Cardiac ventricle fibroblast (primary cell): Measurements from ENCODE around the gene TMEM63A.

- RAMPAGE, long total RNA: no peak
These were observed 78.1 kb upstream of the WDR26 start for GRCh38 chr1:224512592-224513180.

GRCh38 chr1:225411807-225412398 is 15.9 kb downstream of the LBR start:
- RAMPAGE, long total RNA: no peak

DNA sequence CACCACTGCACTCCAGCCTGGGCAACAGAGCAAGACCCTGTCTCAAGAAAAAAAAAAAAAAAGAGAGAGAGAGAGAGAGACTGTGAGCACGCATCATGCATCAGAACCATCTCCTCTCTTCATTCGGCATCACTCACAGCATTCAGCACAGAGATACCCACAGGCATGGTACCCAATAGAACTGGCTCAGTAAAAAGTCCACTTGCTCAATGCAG is 11.8 kb downstream of the LBR start:
- RAMPAGE, long total RNA: no peak

DNA sequence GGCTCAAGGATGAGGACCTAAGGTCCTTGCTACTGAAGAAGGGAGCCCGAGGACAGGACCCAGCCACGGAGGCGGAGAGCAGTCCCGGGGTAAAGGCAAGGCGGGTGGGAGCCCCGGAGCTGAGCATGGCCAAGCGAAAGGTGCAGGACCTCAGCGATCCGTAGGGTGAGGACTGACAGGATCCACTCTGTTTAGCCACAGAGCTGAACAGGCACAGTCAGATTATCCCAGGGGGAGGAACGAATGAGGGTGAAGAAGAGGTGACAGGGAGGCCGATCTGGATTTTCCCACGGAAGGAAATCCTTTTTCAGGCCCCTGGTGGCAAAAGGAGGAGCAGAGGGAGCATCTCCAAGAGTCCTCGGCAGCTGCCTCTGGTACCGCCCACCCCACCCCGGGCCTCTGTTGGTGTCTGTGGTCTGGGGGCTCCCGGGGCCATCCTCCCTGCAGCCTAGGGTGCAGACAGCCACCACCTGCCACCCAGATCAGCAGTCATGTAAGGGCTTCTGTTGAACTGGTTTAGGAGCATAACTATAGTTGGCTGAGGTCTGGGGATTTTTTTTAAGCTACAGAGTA is 32.3 kb upstream of the LBR start:
- RAMPAGE, long total RNA: no peak

- RAMPAGE, long total RNA: no peak
These were observed 105.1 kb downstream of the ENAH start for GRCh38 chr1:225547654-225548427.

DNA sequence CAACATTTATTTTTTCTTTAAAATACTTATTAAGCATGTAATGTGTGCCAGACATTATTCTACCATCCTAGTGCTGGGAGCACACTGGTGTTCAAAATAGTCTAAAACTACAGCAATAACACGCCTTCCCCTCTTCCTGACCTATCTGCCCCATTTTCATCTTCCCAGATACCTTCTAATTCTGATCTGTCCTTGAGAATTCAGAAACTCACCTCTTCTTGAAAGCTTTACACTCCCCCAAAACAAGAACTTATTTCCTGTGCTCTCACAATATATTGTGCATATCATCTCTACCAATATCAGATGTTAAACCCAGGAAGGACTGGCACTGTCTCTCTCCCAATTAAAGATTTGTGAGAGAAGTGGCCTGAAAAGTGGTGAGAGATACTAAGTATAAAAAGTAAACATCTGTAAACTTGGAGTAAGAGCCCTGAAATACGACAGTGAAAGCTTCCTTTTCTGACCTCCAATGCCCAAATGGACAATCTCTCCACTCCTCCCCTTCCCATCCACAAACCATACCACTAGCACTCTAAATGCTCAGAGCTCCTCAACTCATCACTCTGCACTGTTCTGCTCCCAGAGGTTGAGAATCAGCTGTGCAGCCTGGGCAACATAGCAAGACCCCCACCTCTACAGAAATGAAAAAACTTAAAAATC is 77.3 kb downstream of the ENAH start:
- RAMPAGE, long total RNA: no peak

- RAMPAGE, long total RNA: no peak
These were observed 937 bp downstream of the ENAH start for GRCh38 chr1:225651887-225652484.

- RAMPAGE, long total RNA: no peak
These were observed 994 bp downstream of the EPHX1 start for GRCh38 chr1:225810707-225811529.

DNA sequence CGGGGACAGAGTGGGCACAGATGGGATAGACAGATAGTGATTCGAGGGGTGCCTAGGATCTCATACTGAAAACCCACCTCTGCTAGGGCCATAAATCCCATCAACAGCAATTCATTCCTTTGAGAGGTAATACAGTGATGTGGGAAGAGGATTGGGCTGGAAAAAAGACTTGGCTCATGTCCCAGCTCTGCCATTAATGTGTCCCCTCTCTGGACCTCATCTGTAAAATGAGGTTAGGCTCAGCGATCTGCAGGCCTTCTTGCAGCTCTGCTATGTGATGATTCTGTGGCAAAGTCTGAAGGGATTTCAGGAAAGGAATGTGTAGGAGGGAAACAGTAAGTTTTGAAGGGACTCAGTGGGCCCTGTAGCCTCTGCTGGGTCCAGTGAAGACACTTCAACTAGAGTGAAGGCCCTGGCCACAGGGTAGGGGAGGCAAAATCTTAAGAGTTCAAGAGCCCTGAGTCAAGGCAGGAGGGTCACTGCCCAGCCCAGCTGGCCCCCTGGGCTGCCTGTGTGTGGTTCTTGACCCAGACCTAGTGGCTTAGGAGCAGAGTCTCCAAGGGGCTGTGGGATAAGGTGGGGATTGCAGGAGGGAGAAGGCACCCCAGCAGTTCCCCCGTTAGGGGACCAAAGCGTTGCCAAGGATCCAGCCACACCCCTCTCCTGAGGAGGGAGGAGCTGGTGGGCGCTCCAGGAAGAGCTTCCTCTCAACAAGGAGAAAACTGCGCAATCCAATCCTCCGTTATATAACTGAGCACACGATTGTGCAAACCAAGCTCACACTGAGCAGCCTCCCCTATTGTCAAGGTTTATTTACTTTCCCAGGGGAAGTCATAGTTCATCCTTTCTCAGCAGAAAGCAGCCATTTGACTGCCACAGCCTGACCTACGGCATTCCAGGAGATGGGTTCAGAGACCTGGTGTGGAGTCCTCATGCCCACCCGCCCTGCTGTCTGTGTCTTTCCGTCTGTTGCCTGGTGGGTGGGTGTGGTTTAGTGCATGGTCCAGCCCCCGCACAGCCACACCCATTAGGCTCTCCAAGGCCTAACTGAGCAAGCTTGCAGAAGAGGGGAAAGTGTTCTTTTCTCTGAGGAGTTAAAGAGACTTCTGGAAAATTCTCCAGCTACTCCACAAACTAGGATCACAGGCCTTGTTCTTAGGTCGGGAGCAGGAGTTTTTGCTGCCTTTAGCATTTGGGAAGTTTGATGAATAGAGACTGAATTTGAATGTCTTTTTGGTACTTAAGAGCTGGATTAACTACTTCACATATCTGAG is 3.3 kb downstream of the EPHX1 start:
- RAMPAGE, long total RNA: no peak

- RAMPAGE, long total RNA: no peak
These were observed 34.4 kb downstream of the EPHX1 start for GRCh38 chr1:225844059-225844960.

DNA sequence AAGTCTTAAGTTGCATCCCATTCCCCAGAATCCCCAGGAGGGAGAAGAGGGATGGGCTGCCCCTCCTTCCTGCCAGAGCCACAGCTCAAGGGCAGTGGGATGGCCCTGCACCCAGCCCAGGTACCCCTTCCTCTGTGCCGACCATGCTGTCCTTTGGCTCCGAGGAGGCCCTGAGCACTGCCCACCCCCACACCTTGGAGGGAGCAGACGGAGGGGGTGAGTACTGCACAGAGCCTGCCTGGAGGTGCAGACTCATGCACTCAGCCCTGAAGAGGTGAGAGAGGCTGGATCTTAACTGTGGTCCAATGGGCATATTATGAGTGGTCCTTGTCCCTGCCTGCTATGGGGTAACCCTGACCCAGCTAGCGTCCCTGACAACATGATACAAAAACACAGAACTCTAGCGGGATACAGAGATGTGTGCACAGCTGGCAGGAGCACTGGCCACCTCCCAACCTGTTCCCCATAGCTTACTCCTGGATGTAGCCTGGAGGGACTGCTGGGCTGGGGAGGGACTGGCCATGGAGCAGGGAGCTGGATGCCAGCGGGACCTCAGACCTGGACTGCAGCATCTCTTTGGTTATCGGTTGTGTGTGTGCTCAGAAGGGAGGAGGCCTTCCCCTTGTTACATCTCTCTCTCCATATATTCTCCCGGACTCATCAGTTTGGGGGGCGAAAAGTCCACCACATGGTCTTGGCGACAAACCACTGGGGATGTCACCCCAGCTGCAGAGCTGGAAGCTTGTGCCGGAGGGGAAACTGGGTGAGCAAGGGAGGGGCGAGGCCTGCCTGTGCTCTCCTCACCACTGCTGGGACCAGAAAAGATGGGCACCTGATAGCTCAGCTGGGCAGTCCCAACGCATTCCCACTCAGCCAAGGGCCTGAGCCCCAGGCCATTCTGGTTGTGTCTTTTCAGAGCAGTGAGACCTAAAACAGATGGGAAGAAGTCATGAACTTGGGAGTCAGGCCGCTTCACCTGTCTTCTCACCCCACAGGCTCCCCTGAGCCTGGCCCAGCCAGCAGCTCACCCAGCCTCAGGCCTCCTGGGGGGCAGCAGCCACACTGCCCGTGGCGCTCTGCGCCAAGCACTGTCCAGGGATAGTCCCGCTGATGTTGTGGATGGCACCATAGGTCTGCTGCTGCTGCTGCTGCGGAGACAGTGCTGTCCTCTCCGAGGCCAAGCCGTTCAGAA is 35.8 kb downstream of the TMEM63A start:
- RAMPAGE, long total RNA: no peak

GRCh38 chr1:225848326-225849245 is 33.6 kb downstream of the TMEM63A start:
- RAMPAGE, long total RNA: no peak

DNA sequence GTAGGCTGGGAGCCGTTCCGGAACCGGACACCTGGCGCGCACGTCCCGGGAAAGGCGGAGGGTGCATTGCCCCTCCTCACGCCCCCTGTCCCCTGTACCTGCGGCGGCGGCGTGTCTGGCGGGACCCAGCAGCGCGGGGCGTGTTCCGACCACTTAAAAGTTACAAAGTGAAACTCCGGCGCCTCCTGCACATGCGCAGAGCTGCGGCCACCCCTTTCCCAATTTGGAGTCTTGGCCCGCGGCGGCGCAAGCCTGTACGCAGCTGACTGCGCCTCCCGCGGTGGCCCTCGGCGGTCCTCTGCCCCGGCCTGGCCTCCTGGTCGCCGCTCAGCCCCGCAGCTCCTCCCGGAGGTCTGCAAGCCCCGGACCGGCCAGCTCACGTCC is at the start of gene TMEM63A:
TSS of gene TMEM63A (minus strand) at position 175 of the 384 bp plus-strand sequence.
- RAMPAGE, long total RNA: no peak

- RAMPAGE, long total RNA: no peak
These were observed 788 bp upstream of the LEFTY1 start for GRCh38 chr1:225889657-225890211.

- RAMPAGE, long total RNA: no peak
These were observed 1.8 kb upstream of the LEFTY1 start for GRCh38 chr1:225890754-225891130.

DNA sequence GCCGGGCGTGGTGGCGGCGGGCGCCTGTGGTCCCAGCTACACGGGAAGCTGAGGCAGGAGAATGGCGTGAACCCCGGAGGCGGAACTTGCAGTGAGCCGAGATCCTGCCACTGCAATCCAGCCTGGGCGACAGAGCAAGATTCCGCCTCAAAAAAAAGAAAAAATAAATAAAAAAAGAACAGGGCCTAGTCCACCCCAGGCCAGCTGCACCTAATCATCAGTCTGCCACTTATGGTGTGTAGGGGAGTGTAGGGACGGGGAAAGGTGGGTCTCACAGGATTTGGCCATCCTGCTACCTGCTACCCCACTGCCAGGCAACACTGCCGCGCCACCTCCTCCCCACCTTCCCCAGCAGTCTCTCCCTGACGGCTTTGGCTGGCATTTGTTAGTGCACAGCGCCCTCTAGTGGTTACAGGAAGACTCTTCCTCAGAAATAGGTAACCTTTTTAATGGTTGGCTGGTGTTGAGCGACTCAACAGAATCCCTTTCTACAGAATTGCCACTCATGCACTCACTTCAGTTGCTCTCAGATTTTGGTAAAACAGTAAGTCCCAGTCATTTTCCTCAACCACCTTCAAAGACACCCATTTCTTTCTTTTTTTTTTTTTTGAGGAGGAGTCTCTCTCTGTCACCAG is 23.3 kb downstream of the SDE2 start:
- RAMPAGE, long total RNA: no peak

- RAMPAGE, long total RNA: no peak
These were observed 11.2 kb downstream of the SDE2 start for GRCh38 chr1:225987819-225988555.

GRCh38 chr1:226063380-226064187 is 1.1 kb downstream of the H3-3A start:
- RAMPAGE, long total RNA: no peak

DNA sequence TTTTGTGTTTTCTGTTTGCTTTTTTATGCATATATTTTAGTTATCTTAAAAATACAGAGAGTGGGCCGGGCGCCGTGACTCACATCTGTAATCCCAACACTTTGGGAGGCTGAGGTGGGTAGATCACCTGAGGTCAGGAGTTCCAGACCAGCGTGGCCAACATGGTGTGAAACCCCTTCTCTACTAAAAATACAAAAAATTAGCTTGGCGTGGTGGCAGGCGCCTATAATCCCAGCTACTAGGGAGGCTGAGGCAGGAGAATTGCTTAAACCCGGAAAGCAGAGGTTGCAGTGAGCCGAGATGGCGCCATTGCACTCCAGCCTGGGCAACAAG is 4.8 kb downstream of the H3-3A start:
- RAMPAGE, long total RNA: no peak

- RAMPAGE, long total RNA: no peak
These were observed 17.7 kb downstream of the PARP1 start for GRCh38 chr1:226390152-226390728.